CD14-positive monocyte (primary cell): ENCODE measurements around a stretch of chr6.

- CAGE, long polyA plus RNA = no peak
Observed at GRCh38 chr6:13710087-13710370, 1.6 kb downstream of the RANBP9 start.

GRCh38 chr6:13812947-13813382 lies 1.4 kb downstream of the MCUR1 start:
- CAGE, long polyA plus RNA = no peak

DNA sequence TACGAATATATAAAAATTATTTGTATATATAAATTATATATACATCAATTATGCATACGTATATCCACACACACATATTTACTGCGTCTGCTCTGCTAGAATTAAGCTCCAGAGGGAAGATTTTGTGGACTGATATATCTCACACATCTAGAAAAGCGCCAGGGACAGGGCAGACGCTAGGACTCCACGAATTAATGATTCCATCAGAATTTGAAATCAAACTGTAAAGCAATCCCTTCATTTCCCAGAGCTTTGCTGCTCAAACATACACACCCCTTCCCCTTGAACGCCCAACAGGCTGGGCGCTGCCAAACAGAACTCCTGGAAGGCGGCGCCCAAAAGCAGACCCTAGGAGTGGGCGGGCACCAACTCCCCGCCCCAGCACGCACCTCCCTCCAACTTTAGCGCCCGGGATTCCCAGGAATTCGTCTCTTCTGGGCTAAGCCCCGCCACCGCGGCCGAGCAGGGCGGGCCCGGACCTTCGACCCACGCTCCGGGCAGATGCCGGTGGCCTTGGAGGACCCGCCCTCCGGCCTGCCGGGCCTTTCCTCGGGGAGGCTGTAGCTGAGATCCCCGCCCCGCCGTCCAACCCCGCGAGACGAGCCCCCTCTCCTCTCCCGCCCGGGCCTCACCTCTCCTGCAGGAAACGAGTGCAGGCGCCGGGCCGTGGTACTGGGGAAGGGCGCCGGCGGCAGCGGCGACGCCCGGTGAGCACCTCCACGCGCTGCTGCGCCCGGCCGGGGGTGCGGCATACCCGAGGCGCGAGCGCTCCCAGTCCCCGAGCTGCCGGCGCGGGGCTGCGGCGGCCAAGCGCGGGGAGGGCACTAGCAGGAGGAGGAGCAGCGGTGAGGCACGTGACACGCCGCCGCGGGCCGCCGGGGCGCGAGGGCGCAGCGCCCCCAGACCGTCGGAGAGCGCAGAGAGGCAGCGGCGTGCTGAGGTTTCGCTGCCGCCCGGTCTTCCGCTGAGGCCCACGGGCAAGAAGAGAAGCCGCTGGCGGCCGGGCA lies 671 bp downstream of the MCUR1 start:
- CAGE, long polyA plus RNA = no peak

- CAGE, long polyA plus RNA = no peak
Observed at GRCh38 chr6:13859747-13860331, 45.5 kb upstream of the MCUR1 start.

DNA sequence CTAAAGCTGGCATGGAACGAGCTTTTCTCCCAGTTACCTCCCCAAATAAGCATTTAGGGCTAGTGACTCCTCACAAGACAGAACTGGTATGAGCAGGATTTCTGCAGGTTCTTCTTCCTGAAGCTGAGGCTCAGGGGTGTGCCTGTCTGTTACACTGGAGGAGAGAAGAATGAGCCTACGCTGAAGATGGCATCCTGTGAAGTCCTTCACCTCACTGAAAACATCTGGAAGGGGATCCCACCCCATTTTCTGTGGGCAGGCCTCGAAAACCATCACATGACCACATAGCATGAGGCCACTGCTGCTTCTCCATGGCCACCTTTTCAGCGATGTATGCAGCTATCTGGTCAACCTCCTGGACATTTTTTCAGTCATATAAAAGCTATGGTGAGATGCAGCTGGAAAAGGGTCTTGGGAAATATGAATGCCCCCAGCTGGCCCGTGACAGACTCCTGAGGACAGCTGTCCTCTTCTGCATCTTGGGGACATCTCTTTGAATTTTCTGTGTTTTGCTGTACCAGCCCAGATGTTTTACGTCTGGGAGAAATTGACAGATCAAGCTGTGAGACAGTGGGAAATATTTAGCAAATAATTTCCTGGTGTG lies 17.7 kb downstream of the CD83 start:
- CAGE, long polyA plus RNA = no peak

DNA sequence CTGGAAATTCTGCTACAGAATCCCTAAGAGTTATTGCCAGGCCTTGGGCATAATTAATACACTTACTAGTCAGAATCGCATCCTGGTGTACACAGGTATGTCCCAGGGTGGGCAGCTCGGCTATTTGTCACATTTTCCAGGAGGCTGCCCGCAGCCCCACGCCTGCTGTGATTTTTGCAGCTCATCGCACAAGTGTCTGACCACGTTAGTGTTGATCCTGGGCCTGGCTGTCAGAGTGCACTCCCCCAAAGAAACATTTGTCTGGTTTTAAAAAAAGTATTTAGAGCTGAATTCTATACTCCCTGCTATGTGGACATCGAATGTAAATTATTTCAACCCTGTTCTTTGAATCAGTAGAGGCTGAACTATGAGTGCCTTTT lies 105.4 kb downstream of the CD83 start:
- CAGE, long polyA plus RNA = no peak

DNA sequence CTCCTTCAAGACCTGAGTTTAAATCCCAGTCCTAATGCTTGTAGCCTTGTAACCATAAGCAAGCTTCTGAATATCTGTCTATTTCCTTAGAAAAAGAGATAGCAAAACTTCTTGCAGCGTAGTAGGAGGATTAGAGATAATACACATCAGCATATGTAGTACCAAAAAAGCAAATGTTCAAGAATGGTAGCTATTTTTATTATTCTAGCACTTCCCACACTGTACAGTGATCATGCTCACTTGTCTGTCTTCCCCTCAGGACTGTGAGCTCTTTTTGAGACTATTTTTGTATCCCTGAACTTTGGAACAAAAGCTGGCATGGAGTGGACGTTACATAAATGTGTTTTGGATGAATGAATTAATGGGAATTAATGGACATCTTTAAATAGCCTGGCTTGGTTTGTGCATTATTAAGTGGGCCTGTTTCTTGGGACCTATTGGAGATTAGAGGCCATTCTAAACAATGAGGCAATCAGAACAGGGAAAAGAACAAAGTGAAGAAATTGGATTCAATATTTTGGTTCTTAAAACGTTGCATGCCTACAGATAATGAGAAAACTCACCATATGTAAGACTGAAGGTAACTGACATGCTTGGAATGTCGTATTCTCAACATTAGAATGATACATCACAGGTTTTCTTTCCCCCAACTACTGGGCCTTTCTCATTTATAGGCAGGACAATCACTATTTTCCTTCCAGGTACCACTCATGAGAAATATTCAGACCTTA lies 243.8 kb downstream of the CD83 start:
- CAGE, long polyA plus RNA = no peak

GRCh38 chr6:14635092-14635714 lies 517.6 kb downstream of the CD83 start:
- CAGE, long polyA plus RNA = no peak

GRCh38 chr6:14706179-14706921 lies 539.5 kb upstream of the JARID2 start:
- CAGE, long polyA plus RNA = no peak

DNA sequence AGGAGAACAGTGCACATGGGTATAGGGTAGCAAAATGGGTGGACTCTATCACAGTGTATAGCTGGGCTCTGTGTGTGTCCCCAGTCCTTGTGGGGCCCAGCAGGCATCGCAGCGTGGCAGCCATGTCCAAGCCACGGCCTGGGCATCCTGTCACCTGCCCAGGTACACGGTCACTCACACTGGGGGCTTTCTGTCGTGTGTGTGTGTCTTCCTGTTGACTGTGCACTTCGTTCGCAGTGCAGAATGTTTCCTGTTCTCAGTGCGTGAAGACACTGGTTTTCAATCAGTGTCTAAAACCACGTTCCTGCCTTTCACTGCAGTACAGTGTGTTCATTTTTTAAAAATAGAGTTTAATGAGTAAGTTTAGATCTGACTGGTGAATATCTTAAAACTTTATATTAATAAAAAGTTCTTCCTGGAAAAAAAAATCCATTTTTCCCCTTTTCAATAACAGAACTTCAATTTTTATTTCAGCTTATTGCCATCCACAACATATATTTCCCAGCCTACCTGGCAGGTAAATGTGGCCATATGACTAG lies 523.1 kb upstream of the JARID2 start:
- CAGE, long polyA plus RNA = no peak

DNA sequence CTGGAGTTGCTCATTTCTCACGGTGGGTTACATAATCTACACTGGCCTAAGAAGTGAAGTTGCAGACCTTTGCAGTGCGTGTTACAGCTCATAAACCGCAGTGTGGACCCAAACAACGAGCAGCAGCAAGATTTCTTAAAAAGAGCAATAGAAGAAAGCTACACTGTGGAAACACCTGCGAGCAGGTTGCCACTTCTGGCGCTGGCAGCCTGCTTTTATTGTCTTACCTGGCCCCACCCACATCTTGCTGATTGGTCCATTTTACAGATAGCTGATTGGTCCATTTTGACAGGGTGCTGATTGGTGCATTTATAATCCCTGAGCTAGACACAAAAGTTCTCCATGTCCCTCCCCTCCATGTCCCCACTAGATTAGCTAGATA lies 462.9 kb upstream of the JARID2 start:
- CAGE, long polyA plus RNA = no peak

DNA sequence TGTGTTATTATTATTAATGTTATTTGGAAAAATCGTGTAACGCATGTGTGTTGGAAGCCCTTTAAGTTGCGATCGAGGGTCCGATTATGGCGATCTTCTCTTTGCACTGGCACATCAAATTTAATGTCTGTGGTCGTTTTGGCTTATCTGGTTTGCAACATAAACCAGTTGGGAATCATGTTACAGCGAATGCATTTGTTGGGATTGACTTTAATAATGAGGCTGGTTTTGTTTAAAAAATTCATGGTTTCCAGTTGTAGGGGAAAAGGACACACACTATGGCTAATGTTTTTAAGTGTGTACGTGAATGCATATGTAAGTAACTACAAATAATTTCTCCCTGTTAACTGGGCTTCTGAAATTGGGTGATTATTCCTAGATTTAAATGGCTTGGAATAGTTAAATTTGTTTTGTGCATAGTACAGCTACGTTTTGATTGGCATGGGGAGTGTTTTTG lies 1.1 kb downstream of the JARID2 start:
- CAGE, long polyA plus RNA = no peak

GRCh38 chr6:15264831-15265517 lies 19.1 kb downstream of the JARID2 start:
- CAGE, long polyA plus RNA = no peak

DNA sequence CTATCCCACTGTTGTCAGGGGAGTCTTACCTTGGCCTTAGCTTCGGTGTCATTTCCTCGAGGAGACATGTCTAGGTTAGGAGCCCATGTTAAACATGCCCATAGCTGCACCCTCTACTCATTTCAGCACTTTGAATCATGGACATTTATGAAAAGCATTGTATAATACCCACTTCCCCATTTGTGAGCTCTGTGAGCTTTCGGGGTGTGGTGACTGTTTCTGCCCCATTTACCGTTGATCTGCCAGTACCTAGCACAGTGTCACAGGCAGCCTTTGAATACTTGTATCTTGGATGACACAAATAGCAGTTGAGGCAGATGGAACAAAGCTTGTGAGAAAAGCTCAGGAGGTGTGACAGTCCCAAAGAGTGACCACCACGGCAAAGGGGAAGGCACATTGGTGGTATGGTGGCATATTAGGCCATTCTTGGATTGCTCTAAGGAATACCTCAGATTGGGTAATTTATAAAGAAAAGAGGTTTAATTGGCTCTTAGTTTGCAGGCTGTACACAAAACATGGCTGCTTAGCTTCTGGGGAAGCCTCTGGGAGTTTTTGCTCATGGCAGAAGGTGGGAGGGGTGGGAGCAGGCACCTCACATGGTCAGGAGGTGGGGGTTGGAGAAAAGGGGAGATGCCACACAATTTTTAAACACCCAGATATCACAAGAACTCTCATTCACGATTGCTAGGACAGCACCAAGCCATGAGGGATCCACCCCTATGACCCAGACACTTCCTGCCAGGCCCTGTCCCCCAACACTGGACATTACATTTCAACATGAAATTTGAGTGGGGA lies 42.0 kb downstream of the JARID2 start:
- CAGE, long polyA plus RNA = no peak

- CAGE, long polyA plus RNA = no peak
Observed at GRCh38 chr6:15313149-15313793, 67.4 kb downstream of the JARID2 start.

GRCh38 chr6:15350695-15351137 lies 104.8 kb downstream of the JARID2 start:
- CAGE, long polyA plus RNA = no peak

GRCh38 chr6:15471694-15471975 lies 191.2 kb downstream of the DTNBP1 start:
- CAGE, long polyA plus RNA = no peak

DNA sequence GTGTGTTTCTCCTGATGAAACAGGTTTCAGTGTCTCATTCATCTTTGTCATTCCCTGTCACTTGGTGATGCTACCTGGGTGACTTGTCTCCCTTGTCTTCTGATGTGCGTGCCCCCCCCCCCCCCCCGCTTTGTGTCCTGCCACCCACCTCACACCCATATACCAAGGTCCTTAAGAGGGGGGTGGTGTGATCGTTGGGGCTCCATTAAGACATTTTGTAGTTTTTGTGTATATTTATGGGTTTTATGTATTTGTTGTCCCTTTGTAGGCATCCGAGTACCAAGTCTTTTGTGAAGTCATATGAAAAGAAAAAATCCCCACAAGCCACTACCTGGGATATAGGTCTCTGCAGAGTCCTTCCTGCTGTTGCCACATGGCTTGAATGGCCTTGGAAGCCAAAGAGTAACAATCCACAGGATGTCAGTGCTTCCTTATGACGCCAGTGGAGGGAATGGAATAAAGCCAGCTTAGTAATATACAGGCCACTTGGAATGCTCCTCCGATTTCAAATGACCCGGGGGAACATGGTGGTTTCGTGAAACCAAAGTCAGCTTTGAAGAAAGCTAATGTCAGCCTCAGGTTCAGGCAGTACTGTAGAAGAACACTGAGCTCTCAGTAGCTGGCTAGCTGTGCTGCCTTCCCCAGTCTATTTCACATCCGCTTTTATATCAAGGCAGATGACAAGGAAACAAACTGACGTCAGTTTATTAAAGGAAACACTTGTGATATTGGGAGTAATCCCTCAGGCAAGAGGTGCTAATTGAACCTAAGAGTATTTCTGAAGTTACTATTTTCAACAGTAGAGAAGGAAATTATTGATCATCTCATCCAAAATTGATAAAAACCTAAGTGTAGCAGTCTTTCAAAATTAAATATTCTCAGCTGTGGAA lies 189.2 kb downstream of the DTNBP1 start:
- CAGE, long polyA plus RNA = no peak

- CAGE, long polyA plus RNA = no peak
Observed at GRCh38 chr6:15475166-15475800, 187.5 kb downstream of the DTNBP1 start.

GRCh38 chr6:15502890-15503530 lies 159.8 kb downstream of the DTNBP1 start:
- CAGE, long polyA plus RNA = no peak